Suprapubic skin (tissue), 4 donors: ENCODE results near the gene MND1.

DNA sequence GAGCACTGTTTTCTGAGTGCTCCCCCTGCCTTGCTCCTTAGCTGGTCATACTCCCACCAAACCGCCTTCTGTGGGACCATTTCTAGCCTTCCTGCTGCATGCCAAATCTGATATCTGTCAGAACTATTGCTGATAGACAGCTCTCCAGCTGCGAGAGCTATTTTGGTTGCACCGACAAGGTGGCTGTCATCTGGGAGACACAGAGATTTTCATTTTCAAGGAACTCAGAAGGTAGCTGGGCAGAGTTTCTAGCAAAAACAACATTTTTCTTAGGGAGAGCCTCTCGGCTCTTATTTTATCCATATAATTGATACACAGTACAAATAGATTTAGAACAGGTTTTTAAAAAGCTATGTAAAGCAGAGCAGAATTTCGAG is 2.6 kb upstream of the GATB start:
- PRO-cap, result no peak
- RAMPAGE, long total RNA, 4 experiments, result no peak in any of the 4 experiments

DNA sequence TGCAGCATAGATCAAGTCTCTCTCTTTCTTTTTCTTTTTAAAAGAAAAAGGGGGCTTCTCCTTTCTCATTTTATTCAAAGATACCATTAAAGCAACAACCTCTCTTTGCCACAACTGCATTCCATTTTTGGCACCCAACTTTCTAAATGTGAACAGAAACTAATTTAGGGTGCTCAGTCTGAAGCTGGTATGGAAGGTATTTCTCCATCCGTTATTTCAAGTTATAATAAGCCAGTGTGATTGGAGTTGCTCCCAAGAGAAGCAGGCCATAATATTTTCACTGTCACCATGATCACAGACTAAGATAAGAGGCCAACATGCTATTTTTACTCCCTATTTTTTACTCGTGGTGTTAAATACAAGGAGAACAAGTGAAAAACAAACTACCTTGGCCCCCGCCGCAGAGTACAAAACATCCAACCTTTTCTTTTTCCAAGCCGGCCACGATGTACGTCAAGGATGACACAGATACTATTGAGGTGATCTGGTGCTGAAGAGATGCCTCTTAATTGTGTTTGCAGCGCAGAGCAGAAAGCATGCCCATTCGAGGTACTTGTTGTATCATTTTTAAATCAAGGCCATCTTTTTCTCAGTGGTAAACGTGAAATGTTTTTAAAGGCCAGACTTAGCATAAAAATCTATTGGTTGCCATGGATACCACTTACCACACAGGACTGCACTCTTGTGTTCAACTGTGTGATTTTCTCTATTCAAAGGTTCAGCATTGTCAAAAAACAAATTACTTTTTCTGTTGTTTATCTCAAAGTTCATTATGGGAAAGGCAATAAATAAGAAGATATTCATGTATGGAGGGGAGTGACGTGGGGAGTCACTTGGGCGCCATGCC is 230.8 kb upstream of the GATB start:
- PRO-cap, result no peak
- RAMPAGE, long total RNA, 4 experiments, result no peak in any of the 4 experiments

DNA sequence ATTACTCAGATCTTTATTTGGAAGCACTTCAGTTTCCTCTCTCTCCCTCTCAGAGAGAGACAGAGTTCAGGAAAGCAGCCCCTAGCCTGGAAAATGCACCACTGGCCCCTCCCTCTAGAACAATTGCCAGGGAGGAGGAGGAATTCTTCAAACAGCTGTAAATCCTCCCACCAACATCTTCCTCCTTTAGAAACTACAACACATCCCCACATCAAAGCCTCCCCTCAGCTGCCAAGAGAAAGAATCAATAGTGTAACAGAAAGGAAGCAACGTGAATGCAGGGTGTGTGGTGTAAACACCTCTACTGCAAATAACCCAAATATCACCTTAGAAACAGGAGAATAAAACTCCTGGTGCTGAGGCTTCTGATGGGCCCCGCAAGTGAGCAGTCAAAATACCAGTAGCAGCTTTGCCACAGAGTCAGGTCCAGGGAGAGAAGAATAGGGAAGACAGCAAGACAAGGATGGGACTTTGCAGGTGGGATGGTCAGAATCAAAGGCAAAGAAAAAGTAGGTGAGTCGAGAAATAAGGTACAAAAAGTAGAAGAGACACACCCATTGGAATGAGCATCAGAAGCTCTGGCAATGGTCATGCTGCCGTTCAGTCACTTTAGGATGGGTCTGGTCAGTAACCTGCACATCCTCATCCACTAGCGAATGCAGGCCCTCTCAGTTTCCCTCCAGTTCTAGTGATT is 250.0 kb upstream of the GATB start:
- PRO-cap, result no peak
- RAMPAGE, long total RNA, 4 experiments, result no peak in any of the 4 experiments

- PRO-cap, result no peak
- RAMPAGE, long total RNA, 4 experiments, result no peak in any of the 4 experiments
Observed at GRCh38 chr4:152102420-152103074, 341.7 kb upstream of the GATB start.

DNA sequence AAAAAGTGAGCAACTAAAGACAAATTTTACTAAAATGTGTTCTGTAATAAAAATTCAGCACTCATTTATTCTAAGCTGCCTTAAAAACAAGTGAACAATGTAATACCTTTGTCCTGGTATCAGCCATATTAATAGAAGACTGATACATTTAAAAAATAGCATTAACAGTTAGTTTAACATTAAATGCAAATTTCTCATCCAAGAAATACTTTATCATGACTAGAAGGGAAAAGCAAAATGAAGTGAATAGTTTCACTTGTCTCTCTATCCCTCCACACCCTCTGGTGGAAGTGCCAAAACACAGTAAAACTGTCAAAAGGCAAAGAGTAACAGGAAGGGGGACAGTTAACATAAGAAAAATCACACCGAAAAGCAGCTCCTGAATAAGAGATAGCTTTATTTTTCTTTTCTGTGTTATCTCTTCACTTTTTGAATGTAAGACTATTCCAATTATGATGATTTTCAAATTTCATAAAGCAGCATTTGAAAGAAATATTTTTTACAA is 187.3 kb downstream of the FBXW7 start:
- PRO-cap, result no peak
- RAMPAGE, long total RNA, 4 experiments, result no peak in any of the 4 experiments

- PRO-cap, result no peak
- RAMPAGE, long total RNA, 4 experiments, result start-site peak on the minus strand in 2 of 4 experiments, at chr4:152411700-152411848 at its widest, 28 to 102 reads per replicate
Observed at GRCh38 chr4:152411311-152412069, 124.4 kb downstream of the FBXW7 start.

- PRO-cap, result no peak
- RAMPAGE, long total RNA, 4 experiments, result no peak in any of the 4 experiments
Observed at GRCh38 chr4:152534250-152535439, 1.2 kb downstream of the FBXW7 start.

DNA sequence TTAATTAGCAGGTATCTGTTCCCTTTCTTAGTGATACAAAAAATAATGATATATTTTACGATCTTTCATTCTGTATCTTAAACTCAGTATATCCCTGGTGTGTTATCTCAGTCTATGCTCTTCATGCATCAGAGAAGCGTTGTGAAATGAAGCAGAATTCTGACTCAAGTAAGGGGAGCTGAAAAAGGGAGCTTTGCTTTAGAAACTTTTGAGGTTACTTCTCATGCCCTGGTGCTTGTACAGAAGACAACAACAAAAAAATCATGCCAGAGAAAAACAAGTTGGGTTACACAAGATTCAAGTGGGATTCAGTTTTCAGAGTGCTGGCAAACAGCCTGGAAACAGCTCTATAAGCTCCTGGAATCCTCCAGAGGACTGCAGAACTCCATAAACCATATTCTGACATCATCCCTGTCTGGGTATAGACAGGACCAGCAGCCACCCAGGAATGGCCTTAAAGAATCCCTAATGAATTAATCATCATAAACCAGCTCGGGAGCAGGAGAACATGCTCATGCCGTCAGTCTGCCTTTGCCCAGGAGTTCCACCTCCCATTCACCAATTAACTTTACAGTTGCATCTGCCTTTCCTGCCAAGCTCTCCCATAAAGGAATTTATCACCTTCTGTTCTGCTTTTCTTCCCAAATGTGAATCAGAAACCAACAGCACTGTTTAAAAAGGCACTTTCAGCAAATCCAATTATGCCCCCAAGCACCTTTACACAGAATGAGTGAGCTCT is 54.4 kb upstream of the FBXW7 start:
- PRO-cap, result no peak
- RAMPAGE, long total RNA, 4 experiments, result no peak in any of the 4 experiments

DNA sequence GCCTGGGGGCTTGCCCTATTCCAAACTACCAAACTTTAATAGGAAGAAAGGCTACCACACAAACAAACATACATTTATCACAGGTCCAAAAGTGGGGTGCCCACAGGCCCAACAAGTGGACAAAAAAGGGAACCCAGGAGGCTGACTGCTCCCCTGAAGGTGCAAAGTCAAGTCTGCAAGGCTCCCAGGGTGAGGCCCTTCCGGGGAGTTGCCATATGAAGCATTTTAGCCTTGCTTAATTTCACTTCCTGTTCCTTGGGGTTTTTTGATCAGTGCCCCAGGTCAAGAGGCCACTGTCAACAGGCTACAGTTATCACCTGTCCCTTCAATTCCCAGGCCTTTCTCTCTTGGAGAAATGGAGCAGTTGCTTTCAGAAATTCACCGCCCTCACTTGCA is 36.5 kb downstream of the TMEM154 start:
- PRO-cap, result no peak
- RAMPAGE, long total RNA, 4 experiments, result no peak in any of the 4 experiments

DNA sequence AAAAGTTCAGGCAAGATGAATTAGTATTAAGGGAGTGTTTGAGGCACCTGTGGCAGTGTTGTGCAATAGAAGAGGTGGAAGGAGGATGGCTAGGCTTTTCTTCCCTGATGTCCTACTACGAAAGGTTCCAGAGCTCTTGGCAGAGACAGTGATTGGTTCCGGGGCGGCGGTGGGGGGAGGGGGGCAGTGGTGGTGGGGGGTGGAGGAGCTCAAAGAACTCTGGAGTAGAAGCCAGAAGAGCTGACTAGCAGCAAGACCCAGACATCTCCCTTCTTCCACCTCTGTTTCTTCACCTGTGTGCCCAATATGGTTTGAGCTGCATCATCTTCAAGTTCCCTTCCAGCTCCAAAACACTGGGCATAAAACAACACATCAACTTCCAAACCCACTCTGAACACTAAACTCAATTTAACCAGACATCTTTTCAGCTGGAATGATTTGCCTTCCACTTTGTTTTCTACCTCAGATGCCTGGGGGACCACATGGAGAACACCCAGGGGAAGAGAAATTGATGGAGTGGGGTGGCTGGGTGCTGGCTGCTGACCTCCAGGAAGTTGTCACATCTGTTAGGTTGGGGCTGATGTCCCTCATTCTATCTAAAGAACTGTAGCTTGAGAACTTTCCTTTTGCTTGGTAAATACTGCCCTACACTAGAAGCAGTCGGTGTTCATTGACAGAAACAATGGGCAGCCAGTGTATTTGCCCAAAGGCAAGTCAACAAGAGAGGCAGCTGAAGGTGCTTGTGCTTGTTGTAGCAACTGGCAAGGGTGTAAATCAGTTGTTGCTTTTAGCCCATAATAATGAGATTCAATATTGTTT is 1.2 kb downstream of the TMEM154 start:
- PRO-cap, result no peak
- RAMPAGE, long total RNA, 4 experiments, result no peak in any of the 4 experiments

- PRO-cap, result no peak
- RAMPAGE, long total RNA, 4 experiments, result no peak in any of the 4 experiments
Observed at GRCh38 chr4:152719741-152720490, 40.1 kb upstream of the TMEM154 start.

GRCh38 chr4:153114651-153115506 is 89.4 kb upstream of the TRIM2 start:
- PRO-cap, result no peak
- RAMPAGE, long total RNA, 4 experiments, result no peak in any of the 4 experiments

DNA sequence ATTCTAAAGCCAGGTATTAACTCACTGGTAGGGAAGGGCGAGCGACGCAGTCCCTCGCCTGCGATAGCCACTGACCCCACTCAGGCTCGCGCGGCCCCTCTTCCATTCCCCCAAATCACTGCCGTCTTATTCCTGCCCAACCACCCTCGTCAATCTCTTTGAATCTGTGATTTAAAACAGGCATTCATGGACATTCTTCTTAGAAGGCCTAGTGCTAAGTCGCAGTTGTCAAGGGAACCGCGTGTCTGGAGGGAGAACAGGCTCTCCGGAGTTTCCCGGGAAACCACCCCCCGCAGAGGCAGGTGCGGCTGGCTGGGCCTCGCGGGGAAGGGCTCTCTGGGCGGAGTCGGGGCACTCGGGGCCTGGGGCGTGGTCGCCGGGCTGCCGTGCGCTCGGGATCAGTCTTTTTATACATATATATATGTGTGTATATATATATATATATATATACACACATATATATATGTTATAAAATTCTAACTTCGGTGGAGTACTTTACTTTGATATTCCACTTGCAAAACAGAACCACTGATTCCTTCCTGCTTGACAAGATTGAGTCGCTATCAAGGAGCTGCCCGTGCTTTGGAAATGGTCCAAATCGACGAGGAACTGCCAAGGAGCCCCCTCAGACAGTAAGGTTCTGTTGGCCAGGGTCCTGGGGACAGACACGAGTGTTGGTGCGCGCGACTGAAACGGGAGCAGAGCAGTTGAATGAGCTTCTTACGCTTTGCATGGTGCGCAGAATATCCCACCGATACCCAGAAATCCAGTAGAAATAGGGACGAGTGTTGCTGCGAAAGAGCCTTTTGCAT is 52.1 kb upstream of the TRIM2 start:
- PRO-cap, result no peak
- RAMPAGE, long total RNA, 4 experiments, result no peak in any of the 4 experiments

GRCh38 chr4:153154035-153154523 is 50.2 kb upstream of the TRIM2 start:
- PRO-cap, result no peak
- RAMPAGE, long total RNA, 4 experiments, result no peak in any of the 4 experiments

- PRO-cap, result no peak
- RAMPAGE, long total RNA, 4 experiments, result start-site peak on the plus strand in 2 of 4 experiments, at chr4:153344686-153344692 at its widest, 19 to 37 reads per replicate
Observed at GRCh38 chr4:153344028-153344823, at the start of gene MND1. MND1 (plus strand) TSS chr4:153344688.

GRCh38 chr4:153471387-153472394 is 5.5 kb downstream of the TMEM131L start:
- PRO-cap, result no peak
- RAMPAGE, long total RNA, 4 experiments, result no peak in any of the 4 experiments

DNA sequence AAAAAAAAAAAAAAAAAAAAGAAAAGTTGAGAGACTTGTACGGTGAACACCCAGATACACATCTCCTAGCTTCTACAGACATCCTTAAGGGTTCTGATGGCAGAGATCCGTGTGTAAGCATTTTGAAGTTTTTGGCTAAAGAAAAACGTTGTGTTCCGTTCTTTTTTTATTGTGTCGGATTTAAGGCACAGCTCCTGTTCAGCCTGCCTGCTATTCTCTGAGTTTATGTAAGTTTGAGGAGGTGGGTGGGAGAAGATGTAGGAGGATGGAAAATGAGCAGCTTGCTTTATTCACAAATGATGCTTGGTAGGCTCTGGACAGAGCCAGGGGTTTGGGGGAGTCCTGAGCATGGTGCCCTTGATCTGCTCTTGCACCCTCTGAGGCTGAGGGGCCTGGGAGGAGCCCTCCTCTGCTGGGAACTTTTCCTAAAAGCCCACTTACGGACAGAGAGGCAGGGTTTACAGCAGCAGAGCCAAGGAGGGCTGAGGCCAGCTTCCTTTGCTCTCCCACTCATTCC is 31.8 kb downstream of the TMEM131L start:
- PRO-cap, result no peak
- RAMPAGE, long total RNA, 4 experiments, result no peak in any of the 4 experiments

- PRO-cap, result no peak
- RAMPAGE, long total RNA, 4 experiments, result no peak in any of the 4 experiments
Observed at GRCh38 chr4:153553506-153554156, 87.5 kb downstream of the TMEM131L start.

GRCh38 chr4:153570134-153570605 is 104.0 kb downstream of the TMEM131L start:
- PRO-cap, result no peak
- RAMPAGE, long total RNA, 4 experiments, result no peak in any of the 4 experiments

DNA sequence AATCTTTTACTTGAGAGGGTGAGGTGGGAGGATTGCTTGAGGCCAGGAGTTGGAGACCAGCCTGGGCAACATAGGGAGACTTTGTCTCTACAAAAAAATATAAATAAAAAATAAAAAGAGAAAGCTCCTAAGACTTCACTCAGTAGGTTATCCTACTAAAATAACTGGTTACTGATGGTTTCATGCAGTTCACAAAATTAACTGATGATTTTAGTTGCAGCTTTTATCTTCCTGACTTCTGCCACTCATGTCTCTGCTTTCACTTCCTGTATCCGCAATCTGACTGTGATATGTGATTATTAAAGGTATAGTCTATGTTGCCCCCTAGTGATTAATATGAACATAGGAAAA is 40.8 kb upstream of the TLR2 start:
- PRO-cap, result no peak
- RAMPAGE, long total RNA, 4 experiments, result no peak in any of the 4 experiments